Frontal cortex (tissue), 2 donors: ENCODE data around the genes ATP7A and GPR174.

- RAMPAGE, long total RNA = no peak
These were observed 48.3 kb upstream of the PABPC1L2A start for GRCh38 chrX:73127679-73127951.

DNA sequence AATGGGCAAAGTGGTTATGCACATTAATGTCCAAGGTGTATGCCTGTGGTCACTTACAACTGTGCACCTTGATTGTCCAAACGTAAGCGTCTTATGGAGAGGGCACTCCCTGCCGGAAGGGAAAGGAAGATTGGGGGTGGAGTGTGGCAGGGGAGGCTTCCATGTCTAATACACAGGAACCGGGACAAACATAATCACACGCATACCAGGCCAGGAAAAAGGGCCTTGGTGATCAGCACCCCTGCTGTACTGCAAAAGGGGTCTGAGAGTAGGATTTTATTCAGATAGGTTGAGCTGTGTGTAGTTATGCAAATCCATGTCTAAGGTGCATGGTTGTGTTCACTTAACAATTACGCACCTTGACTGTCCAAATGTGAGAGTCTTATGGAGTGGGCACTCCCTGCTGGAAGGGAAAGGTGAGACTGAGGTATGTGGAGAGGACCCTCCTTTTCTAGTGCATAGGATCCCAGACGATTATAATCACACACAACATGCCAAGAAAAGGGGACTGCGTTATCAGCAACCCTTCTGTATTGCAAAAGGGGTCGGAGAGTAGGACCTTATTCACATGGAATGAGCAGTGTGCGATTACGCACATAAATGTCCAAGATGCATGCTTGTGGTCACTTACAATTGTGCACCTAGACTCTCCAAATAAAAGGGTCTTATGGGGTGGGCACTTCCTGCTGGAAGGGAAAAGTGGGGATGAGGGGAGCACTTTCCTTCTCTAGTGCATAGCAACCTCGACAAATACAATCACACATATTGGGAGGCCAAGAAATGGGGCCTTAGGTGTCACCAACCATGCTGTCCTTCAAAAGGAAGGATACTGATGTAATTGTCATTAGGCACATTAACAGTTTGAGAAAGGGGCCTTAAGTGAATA, 283.2 kb downstream of the CHIC1 start:
- RAMPAGE, long total RNA = no peak

GRCh38 chrX:73941014-73941554, 362.9 kb upstream of the ZCCHC13 start:
- RAMPAGE, long total RNA = no peak

GRCh38 chrX:74219396-74219717, 84.6 kb upstream of the ZCCHC13 start:
- RAMPAGE, long total RNA = no peak

GRCh38 chrX:74238605-74239784, 65.0 kb upstream of the ZCCHC13 start:
- RAMPAGE, long total RNA = no peak

DNA sequence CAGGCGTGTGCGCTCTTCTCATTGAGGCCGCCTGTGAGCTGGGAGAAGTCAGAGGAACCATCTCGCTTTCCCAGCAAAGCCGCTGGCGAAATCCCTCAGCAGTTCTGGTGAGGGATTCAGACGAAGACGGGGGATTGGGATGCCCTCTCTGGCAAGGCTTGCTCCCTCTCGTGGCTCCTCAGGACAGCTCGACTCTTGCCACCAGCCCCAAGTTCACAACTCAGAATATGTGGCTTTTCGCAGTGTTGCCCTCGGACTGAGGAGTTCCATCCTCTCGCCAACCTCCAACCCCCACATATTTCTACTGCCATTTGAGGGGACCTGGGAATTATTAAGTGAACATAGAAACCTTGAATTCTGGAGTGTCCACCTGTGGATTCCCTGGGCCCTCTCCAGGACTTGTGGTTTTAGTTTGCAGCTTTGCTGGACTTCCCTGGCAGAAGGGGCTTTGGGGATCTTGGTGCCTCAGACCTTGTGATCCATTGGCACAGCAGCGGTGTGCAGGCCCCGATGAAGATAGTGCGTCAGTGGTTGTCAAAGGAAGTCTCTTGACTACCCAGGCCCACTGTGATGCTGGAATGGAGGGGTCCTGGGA, 1.9 kb downstream of the SLC16A2 start:
- RAMPAGE, long total RNA = no peak

DNA sequence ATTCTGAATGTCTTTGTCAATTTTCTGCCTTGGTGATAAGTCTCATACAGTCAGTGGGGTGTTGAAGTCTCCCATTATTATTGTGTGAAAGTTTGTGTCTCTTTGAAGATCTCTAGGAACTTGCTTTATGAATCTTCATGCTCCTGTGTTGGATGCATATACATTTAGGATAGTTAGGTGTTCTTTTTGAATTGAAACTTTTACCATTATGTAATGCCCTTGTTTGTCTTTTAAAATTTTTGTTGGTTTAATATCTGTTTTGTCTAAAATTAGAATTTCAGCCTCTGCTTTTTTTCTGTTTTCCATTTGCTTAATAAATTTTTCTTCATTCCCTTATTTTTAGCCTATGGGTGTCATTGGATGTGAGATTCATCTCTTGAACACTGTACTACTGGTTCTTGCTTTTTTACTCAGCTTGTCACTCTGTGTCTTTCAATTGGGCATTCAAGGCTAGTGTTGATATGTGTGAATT, 81.5 kb downstream of the MAGEE1 start:
- RAMPAGE, long total RNA = no peak

DNA sequence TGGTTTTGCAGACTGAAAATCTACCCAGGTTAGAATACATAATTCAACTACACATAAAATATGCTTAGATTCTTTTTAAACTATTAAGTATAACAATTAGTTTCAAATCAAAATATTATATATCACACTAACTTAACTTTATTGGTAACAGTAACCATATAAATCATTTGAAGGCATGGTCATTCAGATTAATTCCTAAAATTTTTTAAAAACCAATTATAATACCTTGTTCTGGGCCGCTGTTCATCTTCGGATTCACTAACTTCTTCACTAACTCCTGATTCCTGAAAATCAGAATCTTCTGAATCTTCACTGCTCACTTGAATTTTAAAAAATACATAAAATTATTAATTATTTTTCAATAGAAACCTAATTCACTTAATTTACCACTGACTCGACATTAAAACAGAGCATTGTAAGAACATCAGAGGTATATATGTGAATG, 129.7 kb downstream of the ATRX start:
- RAMPAGE, long total RNA = no peak

DNA sequence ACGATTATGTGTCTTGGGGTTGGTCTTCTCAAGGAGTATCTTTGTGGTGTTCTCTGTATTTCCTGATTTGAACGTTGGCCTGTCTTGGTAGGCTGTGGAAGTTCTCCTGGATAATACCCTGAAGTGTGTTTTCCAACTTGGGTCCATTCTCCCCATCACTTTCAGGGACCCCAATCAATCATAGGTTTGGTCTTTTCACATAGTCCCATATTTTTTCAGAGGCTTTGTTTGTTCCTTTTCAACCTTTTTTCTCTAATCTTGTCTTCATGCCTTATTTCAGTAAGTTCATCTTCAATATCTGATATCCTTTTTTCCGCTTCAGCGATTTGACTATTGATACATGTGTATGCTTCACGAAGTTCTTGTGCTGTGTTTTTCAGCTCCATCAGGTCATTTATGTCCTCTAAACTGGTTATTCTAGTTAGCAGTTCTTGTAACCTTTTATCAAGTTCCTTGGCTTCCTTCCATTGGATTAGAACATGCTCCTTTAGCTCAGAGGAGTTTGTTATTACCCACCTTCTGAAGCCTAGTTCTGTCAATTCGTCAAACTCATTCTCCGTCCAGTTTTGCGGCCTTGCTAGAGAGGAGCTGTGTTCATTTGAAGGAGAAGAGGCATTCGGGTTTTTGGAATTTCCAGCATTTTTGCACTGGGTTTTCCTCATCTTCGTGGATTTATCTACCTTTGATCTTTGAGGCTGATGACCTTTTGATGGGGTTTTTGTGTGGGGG, 31.1 kb downstream of the ATRX start:
- RAMPAGE, long total RNA = no peak

- RAMPAGE, long total RNA = no peak
These were observed at the start of gene ATP7A for GRCh38 chrX:77910284-77911155. Gene ATP7A, plus strand, starts transcription at chrX:77910693.

GRCh38 chrX:78127626-78128367, 11.7 kb downstream of the TAF9B start:
- RAMPAGE, long total RNA = no peak

DNA sequence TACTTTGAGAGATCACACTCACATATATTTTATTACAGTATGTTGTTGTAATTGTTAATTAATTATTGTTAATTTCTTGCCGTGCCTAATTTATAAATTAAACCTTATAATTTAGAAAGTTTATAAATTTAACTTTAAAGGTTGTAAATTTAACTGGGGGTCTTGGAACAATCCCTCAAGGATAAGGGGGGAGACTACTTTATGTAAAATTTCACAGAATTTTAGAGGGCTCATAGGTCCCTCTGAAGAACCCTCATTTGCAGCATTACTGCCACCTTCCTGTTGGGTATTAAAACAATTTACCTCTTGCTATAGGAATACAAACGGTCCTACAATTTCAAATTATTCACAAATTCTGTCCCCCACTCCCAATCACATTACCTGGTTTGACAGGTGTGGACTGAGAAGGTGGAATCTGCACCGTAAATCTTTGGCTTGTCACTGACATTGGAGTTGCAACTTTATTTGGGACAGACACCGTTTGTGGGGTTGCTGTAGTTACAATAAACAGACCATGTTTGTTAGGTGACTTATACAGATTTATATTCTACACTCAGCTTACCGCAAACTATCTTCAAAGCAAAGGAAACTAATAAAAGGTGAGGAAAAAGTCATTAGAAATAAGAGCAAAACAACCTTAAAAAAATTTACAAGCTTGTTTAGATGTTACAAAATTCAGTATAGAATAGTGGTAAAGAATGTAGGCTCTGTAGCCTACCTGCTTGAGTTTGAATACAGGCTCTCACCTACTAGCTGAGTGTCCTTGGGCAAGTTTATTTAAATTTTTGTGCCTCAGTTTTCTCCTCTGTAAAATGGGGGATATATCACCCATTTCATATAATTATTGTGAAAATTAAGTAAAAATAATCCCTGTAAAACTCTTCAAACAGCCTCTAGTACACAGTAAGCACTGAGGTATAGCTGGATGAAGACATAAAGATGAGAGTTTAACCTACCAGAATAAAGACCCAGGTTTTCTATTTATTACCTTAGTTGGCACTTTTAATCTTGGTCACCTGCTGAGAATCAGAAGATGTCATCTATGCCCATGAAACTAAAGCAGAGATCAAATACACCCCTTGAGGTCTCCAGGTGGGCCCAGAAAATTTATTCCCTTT, 6.1 kb downstream of the TAF9B start:
- RAMPAGE, long total RNA = no peak

DNA sequence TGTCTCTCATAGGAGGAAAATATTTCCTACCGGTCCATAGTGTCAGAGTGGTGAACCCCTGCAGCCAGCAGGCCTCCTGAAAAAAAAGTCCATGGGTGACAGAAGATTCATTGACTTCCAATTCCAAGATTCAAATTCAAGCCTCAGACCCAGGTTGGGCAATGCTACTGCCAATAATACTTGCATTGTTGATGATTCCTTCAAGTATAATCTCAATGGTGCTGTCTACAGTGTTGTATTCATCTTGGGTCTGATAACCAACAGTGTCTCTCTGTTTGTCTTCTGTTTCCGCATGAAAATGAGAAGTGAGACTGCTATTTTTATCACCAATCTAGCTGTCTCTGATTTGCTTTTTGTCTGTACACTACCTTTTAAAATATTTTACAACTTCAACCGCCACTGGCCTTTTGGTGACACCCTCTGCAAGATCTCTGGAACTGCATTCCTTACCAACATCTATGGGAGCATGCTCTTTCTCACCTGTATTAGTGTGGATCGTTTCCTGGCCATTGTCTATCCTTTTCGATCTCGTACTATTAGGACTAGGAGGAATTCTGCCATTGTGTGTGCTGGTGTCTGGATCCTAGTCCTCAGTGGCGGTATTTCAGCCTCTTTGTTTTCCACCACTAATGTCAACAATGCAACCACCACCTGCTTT, 7.4 kb downstream of the LPAR4 start:
- RAMPAGE, long total RNA = no peak

DNA sequence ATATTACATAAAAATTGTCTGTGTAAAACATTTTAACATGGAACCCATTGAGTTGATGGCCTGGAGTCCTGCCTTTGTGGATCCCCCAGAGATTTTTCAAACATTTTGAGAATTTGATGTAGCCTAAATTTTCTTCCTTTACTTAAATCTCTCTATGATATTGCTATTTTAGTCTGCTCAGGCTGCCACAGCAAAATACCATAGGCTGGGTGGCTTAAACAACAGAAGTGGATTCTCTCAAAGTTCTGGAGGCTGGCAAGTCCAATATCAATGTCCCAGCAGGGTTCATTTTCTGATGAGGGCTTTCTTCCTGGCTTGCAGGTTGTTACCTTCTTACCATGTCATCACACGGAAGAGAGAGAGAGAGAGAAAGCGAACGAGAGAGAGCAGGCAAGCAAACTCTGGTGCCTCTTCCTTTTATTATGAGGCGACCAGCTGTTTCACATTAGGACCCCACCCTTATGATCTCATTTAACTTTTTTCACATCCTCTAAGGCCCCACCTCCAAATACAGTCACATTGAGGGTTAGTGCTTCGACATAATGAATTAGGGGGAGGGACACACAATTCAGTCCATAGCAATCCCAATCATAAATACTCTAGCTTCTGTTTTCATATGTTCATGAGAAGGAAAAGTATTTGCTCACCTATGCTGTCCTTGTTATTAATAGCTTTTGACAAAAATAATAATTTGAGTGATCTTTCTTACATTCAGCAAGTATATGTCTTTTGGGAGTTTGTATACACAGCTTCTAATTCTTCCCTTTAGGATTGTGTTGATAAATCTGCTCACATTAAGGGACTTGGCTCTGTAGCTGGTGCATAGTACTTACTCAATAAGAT, 10.6 kb upstream of the GPR174 start:
- RAMPAGE, long total RNA = no peak

DNA sequence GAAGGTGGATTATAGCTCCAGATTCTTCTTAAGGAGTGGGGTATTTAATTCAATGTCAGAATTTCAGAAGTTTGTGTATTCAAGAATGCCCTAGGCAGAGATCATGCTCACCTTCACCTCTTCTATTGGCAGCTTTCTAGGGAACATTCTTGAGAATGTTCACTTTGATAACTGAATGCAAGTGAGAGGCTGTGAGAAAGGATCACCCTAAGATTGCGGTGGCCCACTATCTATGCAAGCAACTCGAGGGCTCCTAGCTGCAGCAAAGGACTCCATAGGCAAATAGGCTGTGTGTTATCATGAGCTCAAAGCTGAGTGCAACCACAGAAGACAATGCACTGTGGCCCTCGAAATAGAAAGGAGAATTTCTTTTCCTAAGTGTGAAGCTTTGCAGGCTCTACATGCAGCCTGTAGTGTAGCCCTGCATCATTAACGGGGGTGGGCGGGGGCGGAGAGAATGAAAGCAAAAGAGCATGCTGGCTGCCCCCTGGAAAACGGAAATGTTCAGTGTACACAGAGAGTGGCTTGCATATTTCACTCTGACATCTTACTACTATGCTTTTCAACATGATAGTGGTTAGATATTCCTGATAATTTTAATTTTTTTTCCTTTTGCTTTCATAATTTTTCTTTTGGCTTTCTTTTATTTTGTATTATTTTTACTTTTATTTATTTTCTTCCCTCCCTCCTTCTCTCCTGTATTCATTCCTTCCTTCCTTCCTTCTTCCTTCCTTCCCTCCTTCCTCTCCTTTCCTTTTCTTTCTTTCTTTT, at the start of gene GPR174:
TSS of gene GPR174 (plus strand) at position 507 of the 771 bp plus-strand sequence.
- RAMPAGE, long total RNA = no peak

- RAMPAGE, long total RNA = no peak
These were observed 107.7 kb downstream of the ITM2A start for GRCh38 chrX:79259467-79259777.

- RAMPAGE, long total RNA = no peak
These were observed 993 bp downstream of the BRWD3 start for GRCh38 chrX:80808506-80809262.

DNA sequence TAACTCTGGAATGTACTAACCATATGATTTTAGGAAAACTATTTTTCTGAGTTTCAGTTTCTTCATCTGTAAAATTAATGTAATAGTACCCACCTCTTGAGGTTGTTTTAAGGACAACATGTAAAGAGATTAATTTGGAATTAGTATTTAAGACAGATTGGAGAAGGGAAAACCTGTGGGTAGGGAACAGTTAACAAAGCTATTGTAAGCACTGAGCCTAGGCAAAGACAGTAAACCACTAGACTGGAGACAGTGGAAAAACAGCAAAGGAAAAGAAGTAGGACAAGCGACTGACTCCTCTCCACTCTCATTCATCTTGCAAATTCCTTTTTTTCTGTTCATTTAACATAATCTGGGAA, 843 bp downstream of the HMGN5 start:
- RAMPAGE, long total RNA = no peak

GRCh38 chrX:81262419-81262997, 60.6 kb downstream of the SH3BGRL start:
- RAMPAGE, long total RNA = no peak

DNA sequence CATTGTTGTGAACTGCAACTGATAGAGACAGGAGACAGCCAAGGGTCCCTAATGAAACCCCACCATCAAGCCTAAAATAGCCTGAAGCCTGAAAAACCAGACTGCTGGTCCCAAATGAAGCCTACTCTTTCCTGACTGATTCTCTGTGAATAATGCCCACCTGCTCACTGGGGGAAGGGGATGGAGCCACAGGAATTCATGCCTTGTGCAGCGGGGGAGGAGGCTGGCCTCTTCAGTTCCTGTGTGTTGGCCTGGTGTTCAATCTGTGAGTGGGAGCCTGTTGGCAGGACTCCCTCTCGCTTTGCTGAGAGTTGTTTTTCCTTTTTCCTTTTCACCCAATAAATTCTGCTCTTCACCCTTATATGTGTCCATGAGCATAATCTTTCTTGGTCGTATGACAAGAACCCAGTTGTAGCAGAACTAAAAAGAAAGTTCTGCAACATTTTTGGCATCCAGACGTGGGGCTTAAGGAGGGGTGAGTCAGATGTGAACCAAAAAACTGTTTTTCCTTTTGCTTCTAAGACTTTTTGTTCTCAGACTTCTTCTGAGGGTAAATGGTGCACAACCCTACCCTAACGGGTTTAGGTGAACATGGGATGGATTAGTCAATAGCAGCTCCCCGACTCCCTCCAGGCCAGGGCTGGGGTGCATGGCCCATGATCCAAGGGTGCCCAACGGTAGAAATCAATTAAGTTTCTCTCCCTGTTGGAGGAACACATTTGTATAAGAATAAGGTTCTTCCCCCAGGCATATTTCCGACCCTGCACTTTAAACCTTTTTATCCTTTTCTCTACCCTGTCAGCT, 235.3 kb upstream of the HDX start:
- RAMPAGE, long total RNA = no peak